ENCODE measurements around a stretch of chr1.

GRCh38 chr1:223779188-223779995, 66.4 kb downstream of the TP53BP2 start:
- PRO-cap, 6 experiments: no peak in any of the 6 experiments
- RAMPAGE, long total RNA, 2 experiments: no peak in any of the 2 experiments
- RRBS: no CpG with 5 or more reads among the region's 7 CpGs

GRCh38 chr1:223788845-223789295, 56.9 kb downstream of the TP53BP2 start:
- PRO-cap, 6 experiments: no peak in any of the 6 experiments
- RAMPAGE, long total RNA, 2 experiments: no peak in any of the 2 experiments
- RRBS: no CpG with 5 or more reads among the region's 4 CpGs

DNA sequence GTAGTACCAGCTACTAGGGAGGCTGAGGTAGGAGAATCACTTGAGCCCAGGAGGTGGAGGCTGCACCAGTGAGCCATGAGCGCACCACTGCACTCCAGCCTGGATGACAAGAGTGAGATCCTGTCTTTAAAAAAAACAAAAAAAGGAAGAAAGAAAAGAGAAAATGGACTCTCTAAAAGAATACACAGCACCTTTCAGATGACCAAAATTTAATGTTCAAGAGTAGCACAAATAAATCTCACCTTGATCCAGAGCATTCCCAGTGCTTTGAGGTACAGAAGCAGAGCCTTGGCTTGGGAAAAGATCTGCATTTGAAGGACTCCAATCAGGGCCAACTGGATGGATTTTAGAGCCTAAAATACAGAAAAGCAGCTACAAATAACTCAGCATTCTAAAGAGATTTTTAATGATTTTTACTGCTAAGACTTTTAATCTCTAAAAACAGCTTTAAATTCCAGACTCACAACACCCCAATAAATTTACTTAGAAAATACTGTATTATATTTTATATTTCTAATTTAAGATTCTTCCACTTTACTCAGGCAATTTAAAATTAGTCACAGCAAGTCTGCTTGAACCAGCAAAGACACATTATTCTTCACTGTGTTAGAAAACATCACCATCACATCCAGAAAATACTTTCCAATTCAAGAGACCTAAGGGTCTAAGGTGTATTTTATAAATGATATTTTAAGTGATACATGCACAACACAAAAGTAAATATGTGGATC, 45.1 kb downstream of the TP53BP2 start:
- PRO-cap, 6 experiments: no peak in any of the 6 experiments
- RAMPAGE, long total RNA, 2 experiments: no peak in any of the 2 experiments
- RRBS: no CpG with 5 or more reads among the region's 1 CpG

DNA sequence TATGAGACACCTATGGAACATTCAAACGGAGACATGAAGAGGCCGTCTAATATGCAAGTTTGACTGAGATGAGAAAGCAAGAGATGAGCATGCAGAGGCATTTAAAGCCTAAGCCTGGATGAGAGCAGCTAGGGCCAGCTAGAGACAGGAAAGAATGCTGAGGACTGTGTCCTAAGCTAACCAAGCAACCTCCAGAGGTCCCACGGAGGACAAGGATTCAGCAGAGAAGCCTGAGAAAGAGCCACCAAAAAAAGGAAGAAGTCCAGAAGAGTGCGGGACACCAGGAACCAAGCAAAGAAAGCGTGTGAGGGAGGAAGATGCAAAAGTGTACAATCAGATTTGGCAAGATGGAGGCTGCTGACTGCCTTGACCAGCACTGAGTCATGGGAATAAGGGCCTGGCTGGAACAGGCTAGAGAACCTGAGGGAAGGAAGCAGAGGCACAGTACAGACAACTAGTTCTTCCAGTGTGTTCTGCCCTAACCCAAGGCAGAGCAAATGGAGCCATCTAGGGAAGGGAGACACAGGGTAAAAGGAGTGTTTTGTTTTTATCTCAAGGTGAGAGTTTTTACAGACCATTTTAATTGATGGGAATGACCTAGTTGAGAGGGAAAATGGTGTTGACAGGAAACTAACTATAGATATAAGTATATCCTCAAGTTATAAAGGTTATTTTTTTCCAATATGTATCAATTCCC, 18.5 kb downstream of the TP53BP2 start:
- PRO-cap, 6 experiments: no peak in any of the 6 experiments
- RAMPAGE, long total RNA, 2 experiments: no peak in any of the 2 experiments
- RRBS: no CpG with 5 or more reads among the region's 5 CpGs

DNA sequence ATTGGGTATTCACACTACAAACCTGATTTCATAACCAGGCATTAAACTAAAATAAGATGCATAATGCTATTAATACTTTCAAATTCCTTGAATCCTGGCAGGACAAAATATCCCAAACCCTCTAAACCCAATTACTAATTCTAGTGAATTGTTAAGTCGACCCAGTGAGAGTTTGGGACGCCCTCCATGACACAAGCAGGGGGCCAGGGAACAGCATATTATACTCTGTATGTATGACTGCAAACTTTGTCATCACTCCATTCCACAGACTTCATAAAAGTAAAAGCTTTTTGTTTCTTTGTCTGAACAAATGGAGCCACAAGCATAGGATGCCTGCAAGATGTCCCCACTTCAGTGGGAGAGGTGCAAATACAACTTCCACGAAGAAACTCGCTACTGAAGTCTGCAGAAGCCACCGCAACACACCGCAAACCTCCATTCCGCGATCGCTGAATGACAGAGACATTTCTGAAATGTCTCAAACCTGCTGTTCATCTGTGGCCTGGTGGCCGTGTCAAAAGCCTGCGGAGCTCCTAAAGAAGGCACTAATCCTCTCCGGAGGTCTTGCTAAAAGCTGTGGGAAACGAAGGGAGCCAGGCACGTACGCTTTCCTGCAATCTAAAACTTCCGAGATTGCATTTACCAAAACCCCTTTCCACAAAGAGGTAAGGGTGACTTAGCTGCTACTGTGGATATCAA, 1.1 kb downstream of the TP53BP2 start:
- PRO-cap, 6 experiments: peak in 1 of 6 experiments; most common minus-strand start position 610 of the sequence (in 1)
- RAMPAGE, long total RNA, 2 experiments: no peak in any of the 2 experiments
- RRBS: no CpG with 5 or more reads among the region's 16 CpGs

- PRO-cap, 6 experiments: no peak in any of the 6 experiments
- RAMPAGE, long total RNA, 2 experiments: no peak in any of the 2 experiments
- RRBS: no CpG with 5 or more reads among the region's 21 CpGs
Observed at GRCh38 chr1:223991625-223992351, 122.1 kb upstream of the FBXO28 start.

- PRO-cap, 6 experiments: no peak in any of the 6 experiments
- RAMPAGE, long total RNA, 2 experiments: no peak in any of the 2 experiments
- RRBS: no CpG with 5 or more reads among the region's 2 CpGs
Observed at GRCh38 chr1:224063711-224064156, 50.2 kb upstream of the FBXO28 start.

DNA sequence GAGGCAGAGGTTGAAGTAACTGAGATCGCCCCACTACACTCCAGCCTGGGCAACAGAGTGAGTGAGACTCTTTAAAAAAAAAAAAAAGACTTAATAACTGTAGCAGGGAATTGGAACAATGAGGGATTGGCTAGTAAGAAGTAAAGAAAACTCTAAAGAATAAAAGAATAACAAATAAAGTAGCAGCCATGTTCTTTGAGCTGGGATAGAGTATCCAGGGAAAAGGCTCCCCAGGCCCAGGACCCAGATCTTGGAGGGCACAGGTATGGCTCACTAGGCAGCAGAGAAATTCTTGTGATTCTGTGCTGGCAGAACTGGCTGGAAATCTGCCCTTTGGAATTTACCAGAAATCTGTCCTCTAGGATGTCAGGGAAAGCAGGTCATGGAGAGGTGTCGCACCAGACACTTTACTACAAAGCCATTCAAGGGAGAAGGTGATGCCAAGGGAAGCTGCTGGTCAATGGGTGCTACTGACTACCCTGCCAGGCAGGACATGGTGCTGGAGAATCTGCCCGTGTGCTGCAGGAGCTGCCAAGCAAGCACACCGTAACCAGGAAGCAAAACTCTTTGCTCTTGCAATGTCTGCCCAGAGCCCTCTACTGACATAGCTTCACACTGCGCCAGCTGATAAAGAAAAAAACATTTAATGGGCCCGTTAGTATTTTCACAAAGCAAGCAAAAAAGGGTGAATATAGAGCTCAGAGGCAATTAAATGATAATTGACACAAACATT, 7.4 kb upstream of the FBXO28 start:
- PRO-cap, 6 experiments: no peak in any of the 6 experiments
- RAMPAGE, long total RNA, 2 experiments: no peak in any of the 2 experiments
- RRBS: no CpG with 5 or more reads among the region's 6 CpGs

GRCh38 chr1:224186807-224187052, 3.7 kb downstream of the DEGS1 start:
- PRO-cap, 6 experiments: no peak in any of the 6 experiments
- RAMPAGE, long total RNA, 2 experiments: no peak in any of the 2 experiments
- RRBS: no CpG with 5 or more reads among the region's 2 CpGs

- PRO-cap, 6 experiments: no peak in any of the 6 experiments
- RAMPAGE, long total RNA, 2 experiments: no peak in any of the 2 experiments
- RRBS: no CpG with 5 or more reads among the region's 5 CpGs
Observed at GRCh38 chr1:224196777-224197788, 14.0 kb downstream of the DEGS1 start.

DNA sequence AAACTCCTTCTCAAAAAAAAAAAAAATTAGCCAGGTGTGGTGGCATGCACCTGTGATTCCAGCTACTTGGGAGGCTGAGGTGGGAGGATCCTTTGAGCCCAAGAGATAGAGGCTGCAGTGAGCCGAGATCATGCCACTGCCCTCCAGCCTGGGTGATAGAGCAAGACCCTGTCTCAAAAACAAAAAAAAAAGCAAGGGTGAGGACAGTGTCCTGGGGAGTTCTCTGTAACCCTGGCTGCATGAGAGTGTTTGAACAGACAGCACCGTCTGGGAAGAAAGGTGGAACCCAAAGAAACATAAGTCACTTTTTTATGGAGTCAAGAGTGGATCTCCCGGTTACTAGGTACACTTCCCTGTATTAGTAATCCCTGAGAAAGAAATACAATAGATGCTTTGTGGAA, 16.5 kb downstream of the DEGS1 start:
- PRO-cap, 6 experiments: no peak in any of the 6 experiments
- RAMPAGE, long total RNA, 2 experiments: no peak in any of the 2 experiments
- RRBS: no CpG with 5 or more reads among the region's 3 CpGs

- PRO-cap, 6 experiments: no peak in any of the 6 experiments
- RAMPAGE, long total RNA, 2 experiments: no peak in any of the 2 experiments
- RRBS: no CpG with 5 or more reads among the region's 5 CpGs
Observed at GRCh38 chr1:224275224-224275691, 54.7 kb downstream of the NVL start.

GRCh38 chr1:224330272-224330769, 349 bp upstream of the NVL start:
- PRO-cap, 6 experiments: peak in 6 of 6 experiments; most common plus-strand start chr1:224330442 (in 6)
- RAMPAGE, long total RNA, 2 experiments: no peak in any of the 2 experiments
- RRBS: no CpG with 5 or more reads among the region's 23 CpGs

GRCh38 chr1:224358628-224359202, 2.0 kb downstream of the CNIH4 start:
- PRO-cap, 6 experiments: no peak in any of the 6 experiments
- RAMPAGE, long total RNA, 2 experiments: no peak in any of the 2 experiments
- RRBS: no CpG with 5 or more reads among the region's 6 CpGs

GRCh38 chr1:224385472-224386276, 29.0 kb downstream of the CNIH4 start:
- PRO-cap, 6 experiments: no peak in any of the 6 experiments
- RAMPAGE, long total RNA, 2 experiments: no peak in any of the 2 experiments
- RRBS: no CpG with 5 or more reads among the region's 3 CpGs

DNA sequence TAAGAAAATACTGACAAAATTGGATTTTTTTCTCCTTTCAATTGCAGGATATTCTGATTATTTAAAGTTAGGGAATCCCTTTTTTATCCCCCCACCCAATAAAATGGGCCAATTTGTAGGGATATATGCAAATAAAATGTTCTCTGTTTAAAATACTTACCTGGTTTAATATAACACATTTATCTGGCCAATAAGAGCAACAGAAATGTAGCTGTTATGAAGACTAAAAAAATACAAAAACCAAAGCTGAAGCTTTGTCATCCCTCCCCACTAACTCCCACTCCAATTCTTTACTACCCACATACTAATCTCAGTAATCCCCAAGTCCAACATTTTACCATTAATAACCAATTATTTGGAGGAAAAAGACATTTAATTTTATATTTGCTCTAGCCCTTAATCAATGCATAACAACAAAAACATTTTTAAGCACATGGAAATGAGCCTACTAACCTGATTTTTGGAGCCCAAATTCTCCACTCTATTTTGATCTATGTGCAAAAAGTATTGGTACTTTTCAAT, 30.0 kb downstream of the CNIH4 start:
- PRO-cap, 6 experiments: no peak in any of the 6 experiments
- RAMPAGE, long total RNA, 2 experiments: no peak in any of the 2 experiments

- PRO-cap, 6 experiments: no peak in any of the 6 experiments
- RAMPAGE, long total RNA, 2 experiments: no peak in any of the 2 experiments
- RRBS: no CpG with 5 or more reads among the region's 3 CpGs
Observed at GRCh38 chr1:224388593-224389193, 32.0 kb downstream of the CNIH4 start.

DNA sequence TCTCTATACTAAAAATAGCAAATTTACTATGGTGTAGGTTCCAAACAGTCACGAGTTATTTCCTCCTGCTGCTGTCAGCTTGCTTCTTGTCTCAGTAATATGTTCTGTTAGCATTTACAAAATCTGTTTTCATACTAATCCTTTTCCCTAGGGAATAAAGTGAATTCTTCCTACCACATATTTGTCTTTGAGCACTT, 2.4 kb downstream of the WDR26 start:
- PRO-cap, 6 experiments: no peak in any of the 6 experiments
- RAMPAGE, long total RNA, 2 experiments: no peak in any of the 2 experiments
- RRBS: no CpG with 5 or more reads among the region's 1 CpG

DNA sequence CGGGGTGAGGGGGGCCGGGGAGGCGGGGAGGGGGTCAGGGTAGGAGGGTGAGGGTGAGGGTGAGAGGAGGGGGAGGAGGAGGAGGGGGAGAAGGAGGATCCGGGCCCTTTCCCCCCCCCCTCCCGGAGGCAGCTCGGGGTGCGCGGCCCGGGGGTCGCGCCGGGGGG, 252 bp downstream of the WDR26 start:
- PRO-cap, 6 experiments: no peak in any of the 6 experiments
- RAMPAGE, long total RNA, 2 experiments: no peak in any of the 2 experiments
- RRBS: 3% methylated on average over 3 of the region's 12 CpGs

DNA sequence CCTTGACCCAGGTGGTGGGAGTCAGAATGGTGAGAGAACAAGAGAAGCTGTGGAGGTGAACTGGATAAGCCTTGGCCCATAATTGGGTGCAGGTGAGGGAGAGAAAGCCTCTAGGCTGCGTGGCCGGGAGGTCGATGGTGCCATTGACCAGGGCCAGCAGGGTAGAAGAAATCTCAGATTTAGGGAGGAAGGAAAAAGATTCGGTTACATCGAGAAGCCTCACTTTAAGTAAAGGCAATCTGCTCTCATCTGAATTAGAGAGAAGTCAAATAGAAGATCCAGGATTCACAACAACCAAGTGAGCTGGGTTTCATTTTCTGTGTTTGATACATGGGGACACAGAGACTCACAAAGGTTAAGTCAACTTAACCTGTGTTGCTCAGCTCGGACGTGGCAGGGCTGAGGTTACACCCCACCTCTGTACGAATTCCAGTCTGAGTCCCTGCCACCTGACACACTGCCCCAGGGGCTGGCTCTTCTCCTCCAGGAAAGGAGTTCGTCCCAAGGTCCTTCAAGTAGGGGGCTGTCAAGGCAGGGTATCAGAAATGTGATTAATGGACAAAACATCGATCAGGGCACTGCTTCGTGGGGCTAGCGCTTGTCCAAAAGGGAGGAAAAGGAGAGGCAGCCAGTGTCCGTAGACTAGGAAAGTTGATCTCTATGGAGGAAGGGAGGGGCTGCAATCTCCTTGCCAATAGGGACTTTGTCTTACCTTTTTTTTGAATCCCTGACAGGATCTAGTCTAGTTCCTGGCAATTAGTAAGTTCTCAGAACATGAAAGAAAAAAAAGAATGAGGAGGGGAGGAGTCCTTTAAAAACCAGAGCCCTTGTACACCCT, 116.3 kb downstream of the CNIH3 start:
- PRO-cap, 6 experiments: no peak in any of the 6 experiments
- RAMPAGE, long total RNA, 2 experiments: no peak in any of the 2 experiments
- RRBS: no CpG with 5 or more reads among the region's 13 CpGs